ENCODE data around the gene ING5.

DNA sequence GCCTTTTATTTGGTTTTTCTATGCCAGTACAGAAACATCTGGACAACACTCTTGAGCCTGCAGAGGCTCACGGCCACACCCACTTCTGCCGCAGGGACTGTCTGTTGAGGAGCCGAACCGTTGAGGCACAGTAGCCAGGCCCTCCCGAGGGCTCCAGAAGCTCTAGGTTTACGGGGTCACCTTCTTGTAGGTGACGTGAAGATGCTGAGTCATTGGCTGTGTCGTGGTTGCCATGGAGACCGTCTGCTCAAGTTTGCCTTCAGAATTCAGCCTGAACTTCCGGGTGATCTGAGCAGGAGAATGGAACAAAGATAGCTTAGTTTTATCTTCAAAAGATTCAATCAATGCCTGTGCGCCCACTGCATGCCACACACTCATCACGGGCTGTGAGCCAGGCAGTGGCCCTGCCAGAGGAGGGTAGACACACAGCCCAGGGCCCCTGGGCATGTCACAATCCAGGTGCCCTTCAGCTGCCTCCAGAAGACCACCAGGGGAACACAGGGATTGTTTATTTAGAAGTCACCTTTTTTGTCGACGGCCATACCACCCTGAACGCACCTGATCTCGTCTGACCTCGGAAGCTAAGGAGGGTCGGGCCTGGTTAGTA lies 26.0 kb downstream of the BOK start:
- RAMPAGE, long total RNA: no peak
- RRBS: no CpG with 5 or more reads among the region's 18 CpGs

DNA sequence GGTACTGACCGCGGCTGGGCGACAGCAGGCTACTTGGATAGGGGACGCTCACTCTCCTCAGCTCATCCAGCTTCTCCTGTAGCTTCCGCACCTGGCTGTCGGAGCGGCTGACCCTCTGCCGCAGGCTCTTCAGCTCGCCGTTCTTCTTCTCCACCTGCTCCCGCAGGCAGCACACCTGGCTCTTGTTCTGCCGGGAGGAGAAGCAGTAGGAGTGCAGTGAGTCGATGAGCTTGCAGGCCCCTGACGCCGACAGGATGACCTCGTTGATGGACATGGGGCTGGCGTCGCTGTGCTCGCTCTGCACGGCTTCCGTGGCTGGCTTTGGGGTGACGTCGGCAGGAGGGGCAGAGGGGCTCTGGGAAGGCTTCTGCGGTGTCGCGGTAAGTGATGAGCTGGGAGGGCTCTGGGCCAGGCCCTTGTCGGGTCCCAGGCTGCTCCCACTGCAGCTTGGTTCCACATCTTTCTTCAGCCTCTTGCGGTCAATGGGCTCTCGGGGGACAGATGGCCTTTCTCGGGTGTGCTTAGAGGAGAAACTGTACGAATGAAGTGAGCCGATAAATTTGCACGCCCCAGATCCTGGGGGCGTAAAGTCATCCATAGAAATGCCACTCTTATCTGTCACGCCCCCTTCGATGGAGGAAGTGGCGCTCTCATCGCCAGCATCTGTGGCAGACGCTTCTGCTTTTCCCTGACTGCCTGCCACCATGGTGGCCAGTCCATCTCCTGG lies 3.9 kb downstream of the THAP4 start:
- RAMPAGE, long total RNA: no peak
- RRBS: no CpG with 5 or more reads among the region's 39 CpGs

GRCh38 chr2:241670739-241671206 lies 15.8 kb downstream of the DTYMK start:
- RAMPAGE, long total RNA: no peak
- RRBS: no CpG with 5 or more reads among the region's 17 CpGs

GRCh38 chr2:241701813-241702871 lies at the start of gene ING5:
Gene ING5, plus strand, starts transcription at chr2:241702039.
- RAMPAGE, long total RNA: start-site peak on the plus strand at chr2:241702040-241702062, 254 and 87 reads in 2 replicates
- RRBS: under 1% methylated on average over 49 of the region's 143 CpGs

DNA sequence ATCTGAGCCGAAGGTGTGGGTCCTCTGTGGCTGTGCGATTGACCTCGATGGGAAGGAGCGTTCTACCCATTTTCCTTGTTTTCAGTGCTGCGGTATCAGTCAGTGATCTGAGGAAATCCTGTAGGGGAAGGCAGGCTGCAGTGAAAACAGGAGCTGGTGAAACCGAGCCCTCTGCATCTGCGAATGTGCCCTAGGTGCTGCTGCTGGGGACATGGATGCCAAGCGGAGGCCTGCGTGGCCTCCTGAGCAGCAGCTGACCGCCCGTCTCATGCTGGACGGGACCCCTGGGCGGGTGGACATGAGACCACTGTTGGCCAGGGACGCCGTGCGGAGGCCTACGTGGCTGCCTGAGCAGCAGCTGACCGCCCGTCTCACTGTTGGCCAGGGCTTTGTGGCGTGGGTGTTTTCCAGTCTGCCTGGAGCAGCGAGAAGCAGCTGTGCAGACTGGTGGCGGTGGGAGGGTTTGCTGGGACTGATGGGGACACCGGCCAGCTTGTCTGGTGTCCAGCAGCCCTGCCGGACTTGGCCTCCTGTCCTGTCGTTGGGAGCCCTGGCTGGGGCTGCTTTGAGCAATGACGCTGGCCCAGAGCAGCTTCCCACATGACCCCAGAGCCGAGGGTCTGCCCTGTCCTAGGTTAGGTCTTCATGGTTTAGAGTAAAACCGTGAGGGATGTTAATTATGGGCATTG lies 5.9 kb upstream of the D2HGDH start:
- RAMPAGE, long total RNA: no peak
- RRBS: no CpG with 5 or more reads among the region's 28 CpGs

GRCh38 chr2:241743542-241743823 lies 9.1 kb downstream of the D2HGDH start:
- RAMPAGE, long total RNA: no peak
- RRBS: 94% methylated on average over 5 of the region's 12 CpGs

- RAMPAGE, long total RNA: no peak
- RRBS: 86% methylated on average over 7 of the region's 53 CpGs
These were observed 8.4 kb upstream of the GAL3ST2 start for GRCh38 chr2:241767842-241769005.

- RAMPAGE, long total RNA: no peak
- RRBS: no CpG with 5 or more reads among the region's 15 CpGs
These were observed 2.2 kb upstream of the RTP5 start for GRCh38 chr2:241867255-241867773.

DNA sequence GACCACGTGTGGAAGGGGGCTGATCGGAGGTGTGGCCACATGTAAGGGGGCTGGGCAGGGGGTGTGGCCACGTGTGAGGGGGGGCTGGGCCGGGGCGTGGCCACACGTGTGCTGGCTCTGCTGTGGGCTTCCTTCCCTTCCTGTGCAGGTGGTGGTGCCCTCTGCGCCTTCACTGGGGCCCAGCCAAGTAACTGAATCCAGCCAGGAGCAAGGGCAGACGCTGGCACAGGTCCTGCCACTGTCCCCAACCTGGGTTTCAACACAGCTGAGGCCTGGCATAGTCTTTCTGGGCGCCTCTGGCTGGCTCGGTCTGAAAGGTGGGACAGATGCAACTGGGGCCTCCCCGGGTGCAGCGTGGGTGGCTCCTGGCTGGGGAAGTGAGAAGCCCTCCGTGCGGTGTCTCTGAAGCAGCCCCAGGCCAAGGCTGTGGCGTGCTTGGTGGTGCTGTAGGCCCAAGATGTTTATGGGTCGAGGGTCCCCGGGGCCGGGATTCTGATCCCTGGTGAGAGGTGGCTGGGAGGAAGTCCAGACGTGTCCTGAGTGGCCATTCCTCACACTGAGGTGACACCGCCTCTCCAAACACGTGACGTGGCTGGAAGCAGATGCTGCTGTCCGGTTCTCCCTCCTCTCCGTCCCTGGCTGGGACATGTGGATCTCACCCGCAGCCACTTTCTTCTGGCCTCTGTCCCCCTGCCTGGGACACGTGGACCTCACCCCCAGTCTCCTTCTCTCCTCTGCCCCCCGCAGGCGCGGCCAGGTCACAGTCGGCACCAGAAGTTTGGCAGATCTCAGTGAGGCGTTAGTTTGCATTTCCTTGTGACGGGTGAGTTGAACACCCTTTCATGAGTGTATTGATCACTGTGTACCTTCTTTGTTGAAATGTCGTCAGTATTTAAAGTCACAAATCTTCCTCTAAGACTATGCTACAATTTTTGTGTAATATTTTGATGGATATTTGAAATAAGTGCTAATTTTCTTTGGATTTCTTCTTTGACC lies 12.6 kb downstream of the RTP5 start:
- RAMPAGE, long total RNA: no peak
- RRBS: no CpG with 5 or more reads among the region's 33 CpGs

DNA sequence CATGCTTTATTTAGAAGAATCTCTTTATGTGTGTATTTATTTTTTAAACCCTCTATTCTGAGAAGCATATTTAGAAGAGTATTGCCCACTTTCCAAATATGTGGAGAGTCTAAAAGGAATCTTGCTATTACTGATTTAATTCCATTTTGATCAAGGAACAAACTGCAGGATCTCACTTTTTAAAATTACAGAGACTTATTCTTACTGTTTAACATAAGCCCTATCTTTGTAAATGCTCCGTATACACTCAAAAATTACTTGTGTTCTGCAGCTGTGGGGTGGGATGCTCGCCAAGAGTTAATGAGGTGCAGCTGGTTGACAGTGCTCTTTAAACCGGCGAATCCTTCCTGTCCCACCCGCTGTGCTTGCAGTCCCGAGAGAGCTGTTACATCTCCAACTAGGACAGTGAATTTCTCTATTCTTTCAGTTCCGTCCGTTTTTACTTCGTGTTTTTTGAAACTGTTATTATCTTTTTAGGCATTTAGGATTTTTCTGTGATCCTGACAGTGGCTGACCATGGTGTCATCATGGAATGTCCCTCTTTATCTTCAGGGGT lies 13.4 kb downstream of the RTP5 start:
- RAMPAGE, long total RNA: no peak
- RRBS: no CpG with 5 or more reads among the region's 9 CpGs

DNA sequence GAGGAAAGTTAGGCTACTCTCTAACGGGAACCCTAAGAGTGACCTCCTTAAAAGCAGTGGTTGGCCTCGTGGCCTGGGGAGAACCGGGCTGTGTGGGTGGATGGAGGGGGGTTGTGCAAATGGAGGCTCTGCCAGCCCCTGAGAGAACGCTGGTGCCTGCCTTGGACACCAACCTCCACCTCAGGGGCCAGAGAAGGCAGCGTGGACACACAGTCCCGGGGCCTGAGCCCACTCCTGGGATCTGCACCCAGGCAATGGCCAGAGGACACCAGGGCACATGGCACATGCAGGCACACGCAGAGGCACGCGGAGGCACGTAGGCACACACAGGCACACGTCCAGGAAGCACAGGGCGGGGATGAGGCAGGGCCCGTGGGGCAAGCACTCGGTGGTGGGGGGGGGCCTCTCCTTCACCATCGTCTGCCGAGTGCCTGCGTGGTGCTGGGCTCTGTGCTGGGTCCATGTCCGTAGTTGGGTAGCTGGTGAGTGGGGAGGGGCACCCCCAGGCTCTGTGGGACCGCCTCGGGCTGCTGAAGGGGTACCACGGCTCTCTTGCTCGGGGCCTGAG lies 4.6 kb downstream of the FAM240C start:
- RAMPAGE, long total RNA: no peak
- RRBS: no CpG with 5 or more reads among the region's 22 CpGs

GRCh38 chr2:241901407-241901774 lies 1.1 kb upstream of the FAM240C start:
- RAMPAGE, long total RNA: no peak
- RRBS: 95% methylated on average over 8 of the region's 20 CpGs

- RAMPAGE, long total RNA: no peak
- RRBS: no CpG with 5 or more reads among the region's 28 CpGs
These were observed 131.3 kb upstream of the FAM240C start for GRCh38 chr2:242031317-242032221.